HT-29 (cell line): ENCODE data around the gene FYCO1.

DNA sequence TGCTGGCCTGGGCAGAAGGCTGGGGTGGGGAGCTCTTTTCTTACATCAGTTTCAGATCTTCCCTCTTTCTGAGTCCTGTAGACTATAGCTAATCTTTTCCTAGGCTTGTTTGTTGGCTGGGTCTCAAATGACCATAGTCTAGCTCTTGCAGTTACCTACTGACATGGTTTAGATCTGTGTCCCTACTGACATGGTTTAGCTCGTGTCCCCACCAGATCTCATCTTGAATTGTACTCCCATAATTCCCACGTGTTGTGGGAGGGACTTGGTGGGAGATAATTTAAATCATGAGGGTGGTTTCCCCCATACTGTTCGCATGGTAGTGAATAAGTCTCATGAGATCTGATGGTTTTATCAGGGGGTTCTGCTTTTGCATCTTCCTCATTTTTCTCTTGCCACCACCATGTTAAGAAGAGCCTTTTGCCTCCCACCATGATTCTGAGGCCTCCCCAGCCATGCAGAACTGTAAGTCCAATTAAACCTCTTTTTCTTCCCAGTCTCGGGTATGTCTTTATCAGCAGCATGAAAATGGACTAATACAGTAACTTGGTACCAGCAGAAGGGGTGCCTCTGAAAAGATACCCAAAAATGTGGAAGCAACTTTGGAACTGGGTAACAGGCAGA is 50.2 kb downstream of the CLEC3B start:
- RAMPAGE, long total RNA, result no peak

DNA sequence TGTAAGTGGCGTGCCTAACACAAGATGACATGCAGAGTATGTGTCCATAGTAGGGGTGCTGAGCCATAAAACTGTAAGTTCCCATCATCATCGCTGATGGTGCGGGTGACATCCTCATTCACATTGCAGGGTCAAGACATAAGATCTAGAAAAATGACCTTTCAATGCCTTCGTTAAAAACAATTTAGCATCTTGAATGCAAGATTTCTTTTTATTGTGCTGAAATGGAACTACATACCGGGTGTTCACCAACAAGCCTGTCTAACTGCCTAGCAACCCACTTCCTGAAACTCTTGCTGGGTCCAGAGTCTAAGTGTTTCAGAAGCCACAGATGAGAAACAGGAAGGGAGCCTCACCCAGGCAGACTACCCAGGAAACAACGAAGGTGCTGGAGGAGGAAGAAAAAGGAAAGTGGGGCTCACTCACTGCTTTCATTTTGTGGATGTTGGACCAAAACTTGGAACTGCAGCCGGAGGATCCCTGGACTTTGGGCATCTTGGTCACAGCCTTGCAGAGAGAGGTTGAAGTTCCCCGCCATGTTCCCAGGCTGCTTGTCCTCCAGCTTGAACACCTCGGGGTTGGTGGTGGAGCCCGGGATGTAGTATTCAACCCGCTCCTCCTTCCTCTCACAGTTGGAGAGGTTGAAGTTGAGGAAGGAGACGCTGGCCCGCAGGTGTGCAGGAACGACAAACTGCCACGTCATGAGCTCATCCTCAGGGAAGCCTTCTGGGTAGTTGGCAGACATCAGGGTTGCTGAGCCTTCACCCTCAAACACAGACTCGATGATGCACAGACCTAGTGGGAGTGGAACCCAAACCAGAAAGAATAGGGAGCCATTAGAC is 35.9 kb downstream of the CDCP1 start:
- RAMPAGE, long total RNA, result no peak

GRCh38 chr3:45113454-45114259 is 32.5 kb downstream of the CDCP1 start:
- RAMPAGE, long total RNA, result no peak

DNA sequence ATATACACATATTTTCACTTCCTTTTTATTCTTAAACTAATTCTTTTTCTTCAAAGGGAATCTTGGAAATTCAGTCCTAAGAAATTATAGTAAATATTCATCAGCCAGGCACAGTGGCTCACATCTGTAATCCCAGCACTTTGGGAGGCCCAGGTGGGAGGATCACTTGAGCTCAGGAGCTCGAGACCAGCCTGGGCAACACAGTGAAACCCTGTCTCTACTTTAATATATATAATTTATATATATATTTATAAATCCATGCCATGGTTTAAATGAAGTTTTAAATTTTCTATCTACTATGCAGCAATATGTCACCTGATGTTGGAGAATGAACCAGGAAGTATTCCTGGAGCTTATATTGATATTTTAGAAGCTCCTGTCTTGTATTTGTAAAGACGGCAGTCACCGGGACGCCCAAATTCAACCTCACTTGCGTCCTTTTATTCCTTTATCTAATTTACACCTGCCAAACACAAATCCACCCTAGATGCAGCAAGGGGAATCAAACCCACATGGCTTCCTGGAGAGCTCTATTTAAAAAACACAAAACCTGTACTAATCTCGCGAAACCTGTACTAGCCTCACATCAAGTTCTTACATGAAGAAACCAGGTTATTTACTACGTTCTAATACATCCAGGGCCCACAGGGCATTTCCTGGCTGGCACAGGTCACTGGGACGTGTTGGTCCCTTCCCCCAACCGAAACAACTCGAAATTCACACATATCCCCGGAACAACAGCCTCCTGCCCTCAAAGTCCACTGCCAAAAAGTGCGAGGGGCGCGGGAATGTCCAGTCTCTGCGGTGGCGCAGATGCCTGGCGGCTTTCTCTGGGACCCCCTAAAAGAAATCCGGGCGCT is 1.2 kb downstream of the CDCP1 start:
- RAMPAGE, long total RNA, result no peak

GRCh38 chr3:45165399-45165988 is 19.3 kb upstream of the CDCP1 start:
- RAMPAGE, long total RNA, result no peak

- RAMPAGE, long total RNA, result no peak
Measured at GRCh38 chr3:45182967-45183720, 37.0 kb upstream of the CDCP1 start.

GRCh38 chr3:45366387-45366738 is 22.0 kb upstream of the LARS2 start:
- RAMPAGE, long total RNA, result no peak

DNA sequence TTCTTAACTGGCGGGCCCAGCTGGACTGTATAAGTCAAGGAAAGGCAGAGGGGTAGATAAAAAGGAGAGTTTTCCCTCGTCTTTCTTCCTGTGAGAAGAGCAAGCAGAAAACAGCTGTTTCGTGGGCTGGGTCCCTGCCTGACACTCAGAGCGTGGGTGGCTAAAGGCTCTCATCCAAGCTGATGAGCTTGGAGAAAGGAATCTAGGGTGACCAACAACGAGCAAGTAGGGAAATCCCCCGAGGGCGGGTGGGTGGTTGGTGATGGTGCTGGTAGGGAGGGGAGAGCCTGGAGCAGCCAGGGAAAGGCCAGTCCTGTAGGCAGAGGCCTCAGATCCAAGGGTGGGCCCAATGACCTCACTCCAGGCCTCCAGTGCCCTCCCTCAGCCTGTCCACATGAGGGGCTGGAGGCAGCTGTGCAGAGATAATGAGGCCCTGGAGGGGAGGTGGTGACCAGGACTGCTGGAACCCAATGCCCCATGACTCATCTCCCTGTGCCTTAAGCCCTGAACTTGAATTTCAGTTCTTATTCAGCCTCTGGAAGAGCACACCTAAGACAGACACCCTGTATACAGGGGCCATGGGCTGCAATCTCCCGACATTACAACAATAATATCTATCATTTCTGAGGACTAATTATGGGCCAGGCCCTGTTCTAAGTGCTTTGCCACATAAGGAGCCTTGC is 43.0 kb upstream of the LIMD1 start:
- RAMPAGE, long total RNA, result no peak

DNA sequence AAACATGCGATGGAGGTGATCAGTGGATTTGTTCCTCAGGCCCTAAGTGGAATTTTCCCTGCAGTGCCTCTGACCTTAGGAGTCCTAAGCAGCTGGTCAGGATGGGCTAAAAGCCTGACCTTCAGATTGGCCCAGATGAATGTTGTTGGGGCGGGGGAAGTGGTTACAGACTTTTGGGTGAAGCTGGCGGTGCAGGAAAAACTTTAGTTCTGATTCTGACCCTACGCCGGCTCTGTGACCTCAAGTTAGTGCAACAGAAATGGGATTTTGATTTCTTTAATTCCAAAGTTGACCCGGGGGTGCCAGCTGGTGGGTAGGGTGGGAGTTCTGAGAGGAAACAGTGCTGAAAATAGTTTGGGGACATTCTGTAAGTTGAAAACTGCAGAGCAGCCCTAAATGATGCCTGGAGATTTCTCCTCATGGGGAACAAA is 34.7 kb upstream of the LIMD1 start:
- RAMPAGE, long total RNA, result no peak

DNA sequence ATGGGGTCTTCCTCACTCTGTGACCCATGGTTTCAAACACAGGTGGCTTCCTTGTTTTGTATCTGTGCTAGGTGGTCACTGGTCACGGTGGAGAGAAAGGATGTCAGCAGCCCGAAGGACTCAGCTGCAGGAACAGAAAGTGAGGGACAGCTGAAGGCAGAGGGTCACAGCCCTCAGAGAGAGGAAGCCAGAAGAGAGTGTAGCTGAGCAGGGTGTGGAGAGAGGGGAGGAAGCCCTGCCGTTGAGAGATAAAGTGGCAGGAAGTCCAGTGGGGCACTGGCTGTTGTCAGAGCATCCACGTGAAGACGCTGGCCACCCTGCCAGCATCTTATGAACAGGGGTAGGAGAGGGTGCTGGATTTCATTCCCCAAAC is 36.9 kb downstream of the LIMD1 start:
- RAMPAGE, long total RNA, result no peak

DNA sequence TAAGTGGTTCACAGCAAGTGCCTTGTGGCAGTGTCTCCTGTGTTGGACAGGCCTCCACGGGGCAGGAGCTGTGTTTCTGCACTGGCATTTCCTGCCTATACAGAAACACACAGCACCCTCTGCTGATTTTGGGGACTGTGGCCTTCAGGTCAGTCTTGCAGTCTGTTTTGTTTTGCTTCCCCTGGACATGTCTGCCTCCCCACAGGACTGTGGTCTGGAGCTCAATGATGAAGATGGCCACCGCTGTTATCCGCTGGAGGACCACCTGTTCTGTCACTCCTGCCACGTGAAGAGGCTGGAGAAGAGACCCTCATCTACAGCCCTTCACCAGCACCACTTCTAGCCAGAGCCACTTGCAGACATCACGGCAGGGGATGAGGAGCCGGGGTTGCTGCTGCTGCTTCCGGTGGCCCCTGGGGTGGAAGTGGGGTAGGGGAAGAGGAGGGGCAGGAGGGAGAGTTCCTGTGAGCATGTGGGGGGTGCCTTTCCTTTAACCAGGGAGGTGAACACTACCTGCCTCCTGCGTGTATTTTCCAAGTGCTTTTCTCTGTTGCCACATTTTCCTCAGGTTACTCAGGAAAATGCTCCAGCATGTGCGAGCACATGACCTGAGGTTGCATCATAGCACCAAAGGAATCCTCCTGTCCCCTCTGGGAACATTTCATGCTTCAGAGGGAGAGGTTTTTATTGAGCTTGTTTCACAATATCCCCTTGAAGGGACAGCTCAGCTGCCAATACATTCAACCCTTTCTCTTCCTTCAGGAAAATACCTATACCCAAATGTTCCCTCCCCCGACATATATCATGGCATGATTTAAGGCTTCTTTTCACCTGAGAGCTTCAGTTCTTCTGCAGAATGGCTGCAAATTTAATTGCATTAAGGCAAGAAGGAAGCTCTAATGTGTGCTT is 12.2 kb upstream of the SACM1L start:
- RAMPAGE, long total RNA, result no peak

GRCh38 chr3:45688112-45688369 is 1.2 kb upstream of the SACM1L start:
- RAMPAGE, long total RNA, result no peak

DNA sequence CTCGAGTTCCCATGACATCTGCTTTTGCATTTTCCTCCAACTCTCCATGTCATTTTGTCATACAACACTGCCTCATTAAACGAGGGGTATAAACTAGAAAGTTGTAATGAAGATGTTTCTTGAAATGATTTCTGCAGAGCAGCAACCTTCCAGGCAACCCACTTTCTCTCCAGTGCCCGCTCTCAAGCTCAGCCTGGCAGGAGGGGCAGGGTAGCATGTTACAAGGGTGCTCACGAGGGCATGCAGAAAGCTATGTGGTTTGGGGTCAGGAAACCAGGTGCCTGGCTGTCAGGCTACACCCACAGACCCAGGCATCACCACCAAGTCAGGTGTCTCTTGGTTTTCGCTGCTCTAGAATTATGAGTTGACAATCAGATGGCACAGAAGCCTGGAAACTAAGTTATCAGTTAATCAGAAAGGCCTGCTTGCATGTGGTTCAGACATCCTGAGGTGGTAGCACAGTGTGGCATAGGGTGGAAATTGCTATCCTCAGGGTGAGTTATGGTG is 16.3 kb upstream of the CCR9 start:
- RAMPAGE, long total RNA, result no peak

DNA sequence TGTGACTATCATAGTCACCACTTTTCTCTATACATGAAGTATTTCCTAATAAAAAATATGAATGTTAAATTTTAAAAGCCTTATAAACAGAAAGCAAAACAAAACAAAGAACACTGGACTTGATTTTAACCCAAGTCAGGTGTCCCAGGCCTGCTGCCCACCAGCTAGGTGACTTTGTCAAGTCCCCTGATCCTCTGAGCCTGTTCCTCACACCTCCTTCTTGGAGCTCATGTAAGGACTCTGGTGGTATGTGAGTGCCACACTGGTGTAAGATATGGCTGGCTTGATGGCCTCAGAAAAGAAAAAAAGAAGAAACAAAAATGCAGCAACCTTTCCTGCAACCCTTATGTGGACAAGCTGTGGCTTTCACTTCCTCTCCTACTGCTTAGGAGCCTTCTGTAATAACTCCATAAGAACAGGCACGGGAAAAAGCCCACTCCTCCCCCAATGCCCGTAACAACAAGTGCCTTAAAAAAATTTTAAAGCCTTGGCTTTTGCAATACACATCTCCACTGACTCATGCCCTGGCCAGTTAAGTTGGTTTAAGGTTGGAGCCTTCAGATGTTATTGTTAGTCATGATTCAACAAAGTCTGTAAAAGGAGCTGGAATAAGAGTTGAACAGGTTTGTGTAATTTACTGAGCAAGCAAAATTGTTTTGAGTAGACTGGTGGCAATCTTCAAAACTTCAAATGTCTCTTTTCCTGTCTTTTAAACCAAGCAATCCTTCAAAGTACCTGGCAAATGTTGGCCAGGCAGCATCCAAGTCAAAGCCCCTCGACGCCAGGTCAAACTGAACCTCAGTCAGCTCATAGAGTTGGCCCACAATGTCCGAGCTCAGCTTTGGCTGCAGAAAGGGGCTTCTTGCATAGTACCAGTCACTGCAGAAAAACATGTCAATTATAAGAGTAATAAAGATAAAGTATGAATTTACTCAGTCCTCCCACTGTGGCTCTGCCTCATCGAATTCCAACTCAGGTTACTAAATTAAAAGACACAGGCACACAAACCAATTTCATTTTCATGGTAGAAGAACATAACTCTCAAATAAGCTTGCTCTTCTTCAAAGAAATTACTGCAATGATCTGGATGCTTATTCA is 22.9 kb downstream of the FYCO1 start:
- RAMPAGE, long total RNA, result no peak

- RAMPAGE, long total RNA, result no peak
Measured at GRCh38 chr3:45986256-45986817, 9.3 kb downstream of the FYCO1 start.

DNA sequence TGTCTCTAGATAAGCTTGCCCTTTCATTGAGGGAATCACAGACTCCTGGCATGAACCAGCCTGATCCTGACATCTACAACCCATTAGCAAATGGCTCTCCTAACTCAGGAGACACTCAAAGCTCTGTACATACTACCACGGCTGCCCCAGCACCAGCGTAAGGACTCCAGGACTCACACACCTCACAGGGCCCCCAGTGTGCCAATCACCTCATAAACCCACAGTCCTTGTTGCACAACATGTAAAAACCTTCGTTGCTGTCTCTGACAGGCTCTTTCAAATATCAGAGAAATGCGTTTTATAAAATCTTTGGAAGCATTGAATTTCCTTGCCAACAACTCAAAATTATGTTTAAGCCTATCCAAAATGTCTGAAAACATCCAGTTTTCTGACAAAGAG is 7.3 kb downstream of the FYCO1 start:
- RAMPAGE, long total RNA, result no peak

- RAMPAGE, long total RNA, result no peak
Measured at GRCh38 chr3:45995442-45996252, at the start of gene FYCO1. FYCO1 (minus strand) TSS chr3:45995824.

- RAMPAGE, long total RNA, result no peak
Measured at GRCh38 chr3:46386001-46386754, 15.4 kb downstream of the CCR5 start.

GRCh38 chr3:46541696-46542338 is 24.3 kb downstream of the LRRC2 start:
- RAMPAGE, long total RNA, result no peak

GRCh38 chr3:46545700-46546441 is 20.2 kb downstream of the LRRC2 start:
- RAMPAGE, long total RNA, result no peak